NCI-H460 (cell line): Measurements from ENCODE around the genes MVB12B and LMX1B.

GRCh38 chr9:125259218-125259544 is 2.4 kb upstream of the GAPVD1 start:
RAMPAGE:
- cytosol, long total RNA, result no peak
- long total RNA, result no peak
- nucleus, long total RNA, result no peak

GRCh38 chr9:125343190-125343970 is 81.8 kb downstream of the GAPVD1 start:
RAMPAGE:
- cytosol, long total RNA, result no peak
- long total RNA, result no peak
- nucleus, long total RNA, result no peak

DNA sequence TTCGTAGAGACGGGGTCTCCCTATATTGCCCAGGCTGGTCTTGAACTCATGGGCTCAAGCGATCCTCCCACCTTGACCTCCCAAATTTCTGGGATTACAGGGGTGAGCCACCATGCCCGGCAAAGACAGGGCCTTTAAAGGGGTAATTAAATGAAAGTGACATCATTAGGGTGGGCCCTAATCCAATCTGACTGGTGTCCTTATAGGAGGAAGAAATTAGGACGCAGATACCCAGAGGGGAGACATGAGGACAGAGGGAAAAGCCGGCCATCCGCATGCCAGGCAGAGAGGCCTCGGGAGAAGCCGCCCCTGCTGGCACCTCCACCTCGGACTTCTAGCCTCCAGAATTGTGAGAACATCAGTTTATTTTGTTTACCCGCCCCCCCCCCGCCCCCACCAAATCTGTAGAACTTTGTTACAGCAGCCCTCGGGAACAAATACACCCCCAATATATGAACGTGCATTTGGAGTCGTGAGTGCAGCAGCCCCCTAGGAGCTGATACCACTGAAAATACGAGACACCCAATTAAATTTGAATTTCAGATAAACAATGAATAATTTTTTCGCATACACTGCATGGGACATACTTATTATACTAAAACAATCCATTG is 163.1 kb downstream of the GAPVD1 start:
RAMPAGE:
- cytosol, long total RNA, result no peak
- long total RNA, result no peak
- nucleus, long total RNA, result no peak

RAMPAGE:
- cytosol, long total RNA, result no peak
- long total RNA, result no peak
- nucleus, long total RNA, result no peak
Measured at GRCh38 chr9:125513572-125514746, 193.0 kb downstream of the MAPKAP1 start.

GRCh38 chr9:125532497-125533243 is 174.3 kb downstream of the MAPKAP1 start:
RAMPAGE:
- cytosol, long total RNA, result no peak
- long total RNA, result no peak
- nucleus, long total RNA, result no peak

GRCh38 chr9:125649729-125650894 is 56.9 kb downstream of the MAPKAP1 start:
RAMPAGE:
- cytosol, long total RNA, result no peak
- long total RNA, result no peak
- nucleus, long total RNA, result no peak

DNA sequence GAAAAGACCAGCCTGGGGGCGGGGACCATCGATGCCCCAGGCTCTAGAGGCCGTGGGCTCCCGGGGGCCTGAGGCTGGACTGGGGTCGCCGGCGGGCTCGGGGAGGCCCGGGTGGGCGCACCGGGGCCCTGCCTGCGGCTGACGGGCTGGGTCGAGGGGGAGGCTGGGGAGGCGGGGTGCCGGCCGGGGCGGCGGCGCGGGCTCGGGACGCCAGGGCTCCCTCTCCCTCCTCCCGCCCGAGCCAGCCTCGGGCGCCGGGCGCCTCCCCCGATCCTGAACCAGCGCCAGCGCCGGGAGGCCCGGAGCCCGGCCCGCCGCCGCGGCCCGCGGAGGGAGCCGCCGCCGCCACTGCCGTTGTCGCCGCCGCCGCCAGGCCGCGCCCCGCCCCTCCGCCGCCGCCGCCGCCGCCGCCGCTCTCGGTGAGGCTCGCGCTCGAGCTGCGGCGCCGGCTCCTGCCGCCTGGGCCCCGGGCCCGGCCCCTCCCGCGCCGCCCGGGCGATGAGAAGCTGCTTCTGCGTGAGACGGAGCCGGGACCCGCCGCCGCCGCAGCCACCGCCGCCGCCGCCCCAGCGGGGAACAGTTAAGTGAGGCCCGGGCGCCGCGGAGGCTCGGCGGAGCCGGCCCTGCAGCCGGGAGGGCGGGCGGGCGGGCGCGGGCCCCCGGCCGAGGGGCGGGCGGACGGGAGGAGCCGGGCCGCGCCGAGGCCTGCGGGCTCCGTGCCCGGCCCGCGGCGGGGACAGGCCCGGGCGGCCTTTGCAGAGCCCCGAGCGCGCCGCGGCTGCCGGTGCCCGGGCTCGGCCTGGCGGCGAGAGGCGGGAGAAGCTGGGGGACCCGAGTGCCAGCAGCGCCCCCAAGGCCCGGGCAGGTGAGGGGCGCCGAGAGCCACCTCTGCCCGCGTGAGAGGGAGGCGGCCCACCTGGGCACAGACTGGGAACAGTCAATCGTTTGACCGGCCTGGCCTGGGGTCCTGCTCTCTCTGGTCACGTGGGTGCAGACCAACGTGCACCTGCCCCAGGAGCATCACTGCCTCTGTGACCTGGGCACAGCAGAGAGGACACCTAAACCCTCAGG is at the start of gene MVB12B:
Gene MVB12B, plus strand, starts transcription at position 398 of the 1,071 bp plus-strand sequence.
RAMPAGE:
- cytosol, long total RNA, result no peak
- long total RNA, result no peak
- nucleus, long total RNA, result no peak

DNA sequence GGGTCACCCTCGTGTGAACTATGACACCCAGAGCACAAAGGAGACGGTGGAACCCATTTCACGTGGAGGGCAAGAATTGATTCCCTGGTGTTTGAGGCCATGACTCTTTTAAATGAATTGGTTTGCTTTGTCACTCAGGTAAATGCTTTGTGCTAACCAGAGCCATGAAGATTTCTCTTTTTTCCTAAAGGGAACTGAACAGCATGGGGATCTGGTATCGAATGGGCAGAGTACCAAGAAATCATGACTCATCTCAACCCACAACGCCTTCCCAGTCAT is 68.7 kb downstream of the MVB12B start:
RAMPAGE:
- cytosol, long total RNA, result no peak
- long total RNA, result no peak
- nucleus, long total RNA, result no peak

DNA sequence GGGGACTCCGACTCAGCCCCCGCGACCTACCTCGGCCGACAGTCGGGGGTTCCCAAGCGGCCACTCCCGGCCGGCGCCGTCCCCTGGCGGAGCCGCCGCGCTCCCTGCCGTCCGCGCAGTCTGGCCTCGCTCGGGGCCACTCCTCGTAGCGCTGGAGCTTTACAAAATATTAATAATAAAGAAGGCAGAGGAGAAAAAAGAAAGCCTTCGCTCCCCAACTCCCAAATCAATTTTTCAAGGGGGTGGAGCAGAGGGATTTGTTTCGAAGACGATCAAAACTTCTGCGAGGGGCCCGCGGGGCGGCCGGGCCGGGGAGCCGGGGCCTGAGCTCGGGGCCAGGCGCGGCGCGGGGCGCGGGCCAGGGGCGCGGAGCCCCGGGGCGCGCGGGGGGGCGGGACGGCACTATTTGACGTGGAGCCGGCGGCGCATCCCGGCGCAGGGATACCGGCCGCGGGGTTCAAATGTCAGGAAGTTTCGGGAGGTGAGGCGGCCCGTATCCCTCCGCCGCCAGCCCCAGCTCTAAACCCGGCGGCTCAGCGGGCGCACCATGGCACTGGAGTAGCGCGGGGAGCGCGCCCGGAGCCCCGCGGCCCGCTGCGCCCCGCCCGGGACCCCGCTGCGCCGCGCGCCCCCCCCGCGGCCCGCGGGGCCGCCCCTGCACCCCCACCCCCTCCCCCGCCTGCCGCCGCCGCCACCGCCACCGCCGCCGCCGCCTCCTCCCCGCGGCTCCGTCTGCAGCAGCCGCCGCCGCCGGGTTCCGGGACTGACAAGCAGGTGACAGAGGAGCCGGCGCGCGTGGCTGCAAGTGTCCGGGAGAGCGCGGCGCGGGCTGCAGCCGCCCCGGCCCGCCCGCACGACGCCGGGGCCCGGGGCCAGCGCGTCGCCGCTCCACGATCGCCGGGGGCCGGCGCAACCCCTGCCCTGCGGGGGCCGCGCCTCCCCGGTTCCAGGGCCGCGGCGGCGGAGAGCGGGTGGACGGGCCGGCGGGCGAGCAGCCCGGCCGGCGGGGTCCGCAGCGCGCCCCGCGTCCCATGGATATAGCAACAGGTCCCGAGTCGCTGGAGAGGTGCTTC is at the start of gene LMX1B:
Gene LMX1B, plus strand, starts transcription at position 510 of the 1,073 bp plus-strand sequence.
RAMPAGE:
- cytosol, long total RNA, result no peak
- long total RNA, result no peak
- nucleus, long total RNA, result no peak

RAMPAGE:
- cytosol, long total RNA, result no peak
- long total RNA, result no peak
- nucleus, long total RNA, result no peak
Measured at GRCh38 chr9:126708292-126708649, 94.5 kb downstream of the LMX1B start.

RAMPAGE:
- cytosol, long total RNA, result no peak
- long total RNA, result no peak
- nucleus, long total RNA, result no peak
Measured at GRCh38 chr9:126805252-126806242, 707 bp downstream of the ZBTB43 start.

DNA sequence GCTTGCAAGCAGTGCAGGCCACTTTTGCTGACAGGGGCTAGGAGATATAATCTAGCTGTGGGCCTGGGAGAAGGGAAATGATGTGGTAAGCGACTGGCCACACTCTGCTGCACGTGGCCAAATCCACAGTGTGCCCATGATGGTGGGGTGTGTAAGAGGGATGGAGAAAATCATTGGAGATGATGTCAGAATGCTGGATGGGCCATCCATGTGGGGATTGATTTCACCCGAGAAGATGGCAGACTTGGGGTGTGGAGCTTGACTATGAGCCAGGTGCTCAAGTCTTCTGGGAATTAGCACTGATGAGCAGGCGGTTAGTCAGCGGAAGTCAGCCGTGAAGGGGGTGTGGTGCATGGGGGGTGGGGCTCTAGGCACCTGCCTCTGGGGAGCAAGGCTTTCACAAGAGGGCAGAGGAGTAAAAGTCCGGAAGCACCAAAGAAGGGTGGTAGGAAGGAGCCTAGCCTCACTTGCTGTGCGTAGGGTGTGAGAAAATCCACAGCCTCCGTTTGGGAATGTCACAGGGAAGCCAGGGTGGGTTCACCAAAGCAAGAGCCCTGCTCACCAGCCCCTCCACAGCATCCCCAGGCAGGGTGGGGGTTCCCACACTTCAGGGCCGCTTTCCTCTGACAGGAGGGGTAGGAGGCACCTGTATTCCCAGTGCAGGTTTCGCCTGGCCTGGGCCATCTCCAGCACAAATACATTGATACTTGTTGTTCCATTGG is 44.4 kb upstream of the ANGPTL2 start:
RAMPAGE:
- cytosol, long total RNA, result no peak
- long total RNA, result no peak
- nucleus, long total RNA, result no peak

DNA sequence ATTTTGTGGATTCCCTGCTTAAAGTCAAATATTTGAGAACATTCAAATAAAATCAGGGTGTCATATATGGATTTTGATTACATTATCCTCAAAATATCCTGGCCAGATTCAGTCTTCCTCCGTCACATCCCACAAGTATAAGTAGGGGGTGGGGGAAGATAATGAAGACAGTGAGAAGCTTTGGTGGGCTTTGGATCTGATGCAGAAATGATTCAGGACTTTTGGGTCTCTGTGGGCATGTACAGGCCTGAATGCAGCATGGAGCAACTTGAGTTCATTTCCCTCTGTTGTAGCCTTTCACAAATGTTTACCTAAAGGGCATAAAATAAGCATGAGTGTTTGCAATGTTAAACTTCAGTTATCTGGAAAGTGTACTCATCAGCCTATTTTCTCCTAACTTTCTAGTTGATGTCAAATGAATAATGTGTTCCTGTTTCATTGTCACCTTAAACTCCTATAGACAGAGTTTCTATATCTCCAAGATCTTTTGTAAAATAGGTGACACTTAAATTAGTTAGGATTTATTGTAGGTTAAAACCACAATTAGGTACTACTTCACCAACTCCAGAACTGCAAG is 39.2 kb downstream of the GARNL3 start:
RAMPAGE:
- cytosol, long total RNA, result no peak
- long total RNA, result no peak
- nucleus, long total RNA, result no peak

RAMPAGE:
- cytosol, long total RNA, result no peak
- long total RNA, result no peak
- nucleus, long total RNA, result no peak
Measured at GRCh38 chr9:127307602-127308326, 43.2 kb downstream of the GARNL3 start.

DNA sequence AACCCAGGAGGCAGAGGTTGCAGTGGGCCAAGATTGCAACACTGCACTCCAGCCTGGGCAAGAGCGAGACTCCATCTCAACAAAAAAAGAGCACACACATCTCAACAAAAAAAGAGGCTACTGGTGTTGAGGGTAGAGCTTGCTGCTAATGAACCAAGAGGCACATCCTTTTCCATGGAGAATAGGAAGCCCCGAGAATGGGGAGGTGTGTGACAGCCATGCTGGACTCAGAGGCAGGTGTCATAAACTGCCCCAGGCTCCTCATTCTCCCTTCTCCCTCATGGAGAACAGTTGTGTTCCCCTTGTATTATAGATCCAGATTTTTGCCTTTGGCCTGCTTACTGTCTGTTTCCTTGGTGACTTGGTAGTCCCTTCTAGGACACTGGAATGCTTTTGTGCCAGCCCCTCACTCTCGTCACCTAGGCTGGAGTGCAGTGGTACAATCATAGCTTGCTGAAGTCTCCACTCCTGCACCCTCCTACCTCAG is 5.2 kb downstream of the RPL12 start:
RAMPAGE:
- cytosol, long total RNA, result no peak
- long total RNA, result no peak
- nucleus, long total RNA, result no peak

DNA sequence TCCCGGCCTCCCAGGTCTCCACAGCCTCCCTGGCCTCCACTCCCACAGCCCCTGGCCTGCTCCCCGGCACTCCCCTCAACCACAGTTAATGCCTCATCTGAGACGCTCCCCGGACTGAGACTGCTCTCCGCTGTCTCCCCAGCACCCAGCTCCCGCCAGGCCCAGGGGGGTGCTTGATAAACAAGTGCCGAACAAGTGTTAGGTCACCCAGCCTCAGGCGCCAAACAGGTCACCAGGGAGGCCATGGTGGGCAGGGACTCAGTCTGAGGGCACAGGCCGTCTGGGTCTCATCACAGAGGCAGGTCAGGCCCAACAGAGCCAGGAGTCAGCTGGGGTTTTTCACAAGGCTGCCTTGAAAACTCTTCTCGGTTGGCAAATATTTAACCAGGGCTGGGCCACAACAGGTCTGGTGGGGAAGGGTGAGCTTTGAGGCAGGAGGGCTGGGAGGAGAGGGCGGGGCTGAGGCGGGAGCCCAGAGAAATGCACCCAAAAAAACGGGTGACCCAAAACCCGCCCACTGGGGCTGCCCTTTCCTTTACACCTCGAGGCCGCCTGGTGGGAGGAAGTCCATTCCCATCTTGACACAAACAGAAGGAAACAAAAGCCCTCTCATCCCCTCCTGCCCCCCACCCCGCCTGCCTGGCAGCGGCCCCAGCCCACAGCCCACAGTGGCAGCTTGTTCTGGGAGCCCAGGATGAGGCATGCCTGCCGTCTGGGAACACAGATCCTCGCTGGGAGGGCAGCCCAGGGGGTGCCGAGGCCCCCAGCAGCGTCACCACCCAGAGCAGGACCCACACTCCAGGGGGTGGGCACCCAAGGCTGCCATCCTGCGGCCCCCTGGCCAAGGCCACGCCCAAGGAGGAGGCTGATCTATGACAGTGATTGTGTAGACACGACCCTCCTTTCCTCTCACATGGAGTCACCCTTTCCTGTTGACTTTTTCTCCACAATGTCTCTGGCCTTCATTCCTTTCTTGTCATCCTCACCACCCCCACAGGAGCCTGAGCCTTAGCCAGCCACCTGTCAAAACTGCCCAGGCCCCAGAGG is 23.3 kb downstream of the NIBAN2 start:
RAMPAGE:
- cytosol, long total RNA, result no peak
- long total RNA, result no peak
- nucleus, long total RNA, result no peak

GRCh38 chr9:127546300-127547001 is 22.4 kb downstream of the NIBAN2 start:
RAMPAGE:
- cytosol, long total RNA, result no peak
- long total RNA, result no peak
- nucleus, long total RNA, result no peak

DNA sequence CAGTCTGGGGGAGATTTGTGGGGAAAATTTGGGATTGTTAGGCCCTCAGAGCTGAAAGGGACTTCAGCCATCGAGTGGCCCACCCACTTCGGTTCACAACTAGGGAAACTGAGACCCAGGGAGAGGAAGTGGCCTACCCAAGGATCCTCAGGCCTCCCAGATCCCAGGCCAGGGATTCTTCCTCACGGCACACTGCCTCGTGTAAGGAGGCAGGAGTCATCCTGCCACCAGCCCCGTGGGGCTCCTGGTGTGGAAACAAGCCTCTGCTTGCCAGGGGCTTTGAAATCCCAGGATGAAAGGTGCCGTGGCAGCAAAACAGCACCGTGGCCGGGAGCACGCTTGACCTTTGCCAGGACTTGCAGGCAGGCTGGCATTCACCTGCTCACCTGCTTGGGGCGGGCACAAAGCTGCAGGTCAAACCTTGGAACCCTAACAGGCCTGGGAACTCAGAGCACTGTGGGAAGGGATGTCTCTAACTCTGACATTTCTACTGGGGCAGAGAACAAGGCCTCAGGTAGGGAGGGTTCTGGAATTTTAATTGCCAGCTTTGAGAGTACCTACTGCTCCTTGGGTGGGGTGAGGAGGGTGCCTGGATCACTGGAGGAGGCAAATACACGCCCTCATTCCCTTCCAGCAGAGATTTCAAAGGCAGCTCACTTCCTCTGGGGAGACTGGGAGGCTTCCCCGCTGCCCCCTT is 2.5 kb downstream of the NIBAN2 start:
RAMPAGE:
- cytosol, long total RNA, result no peak
- long total RNA, result no peak
- nucleus, long total RNA, result no peak

GRCh38 chr9:127661328-127661902 is 45.4 kb upstream of the CFAP157 start:
RAMPAGE:
- cytosol, long total RNA, result no peak
- long total RNA, result no peak
- nucleus, long total RNA, result no peak

DNA sequence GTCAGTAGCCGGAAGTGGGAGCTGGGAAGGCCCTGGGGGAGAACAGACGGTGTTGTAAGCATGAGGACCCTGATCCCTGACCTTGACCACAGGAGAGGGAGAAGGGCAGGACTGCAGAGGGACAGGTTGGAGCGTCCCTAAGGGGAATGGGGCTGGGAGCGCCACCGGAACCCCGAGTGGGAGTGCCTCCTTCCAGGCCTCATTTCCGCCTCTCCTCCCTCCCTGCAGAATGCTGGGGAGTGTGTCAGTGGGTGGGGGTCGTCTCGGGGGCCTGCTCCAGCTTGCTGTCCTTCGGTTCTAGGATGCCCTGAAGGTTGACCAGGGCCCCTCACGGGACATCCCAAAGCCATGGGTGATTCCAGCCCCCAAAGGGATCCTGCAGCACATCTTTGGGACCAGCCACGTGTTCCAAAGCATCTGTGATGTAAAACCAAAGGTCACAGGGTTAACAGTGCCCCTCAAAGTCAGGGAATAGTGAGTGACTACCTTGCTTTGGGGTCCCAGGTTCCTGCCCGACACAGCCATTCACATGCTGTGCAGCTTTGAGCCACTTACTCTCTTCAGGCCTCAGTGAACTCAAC is 754 bp downstream of the TTC16 start:
RAMPAGE:
- cytosol, long total RNA, result no peak
- long total RNA, result no peak
- nucleus, long total RNA, result no peak